Jurkat, Clone E6-1 (cell line): Measurements from ENCODE around the gene COX20.

GRCh38 chr1:244074451-244075230 is 23.6 kb downstream of the ZBTB18 start:
- RRBS, result no CpG with 5 or more reads among the region's 21 CpGs

GRCh38 chr1:244089694-244090199 is 38.7 kb downstream of the ZBTB18 start:
- RRBS, result no CpG with 5 or more reads among the region's 12 CpGs

DNA sequence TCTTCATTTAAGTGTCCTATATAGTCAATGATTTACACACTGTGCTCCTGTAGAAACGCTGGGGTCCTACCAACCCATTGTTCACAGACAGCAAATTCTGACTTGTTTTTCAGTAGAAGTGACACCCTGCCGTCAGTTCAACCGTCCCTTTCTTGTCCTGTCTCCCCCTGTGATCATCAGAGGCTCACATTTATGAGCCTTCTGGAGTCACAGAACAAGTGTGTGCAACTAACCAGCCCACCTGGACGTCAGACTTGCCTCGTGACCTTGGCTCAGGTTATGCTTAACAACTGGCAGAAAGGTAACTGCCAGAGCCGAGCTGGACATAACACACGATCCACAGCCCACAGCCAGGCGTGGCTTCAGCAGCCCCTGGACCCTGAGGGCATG is 103.7 kb downstream of the ZBTB18 start:
- RRBS, result no CpG with 5 or more reads among the region's 8 CpGs

- RRBS, result no CpG with 5 or more reads among the region's 15 CpGs
Measured at GRCh38 chr1:244273587-244274373, 78.7 kb upstream of the C1orf100 start.

- RRBS, result no CpG with 5 or more reads among the region's 19 CpGs
Measured at GRCh38 chr1:244341246-244342256, 10.9 kb upstream of the C1orf100 start.

DNA sequence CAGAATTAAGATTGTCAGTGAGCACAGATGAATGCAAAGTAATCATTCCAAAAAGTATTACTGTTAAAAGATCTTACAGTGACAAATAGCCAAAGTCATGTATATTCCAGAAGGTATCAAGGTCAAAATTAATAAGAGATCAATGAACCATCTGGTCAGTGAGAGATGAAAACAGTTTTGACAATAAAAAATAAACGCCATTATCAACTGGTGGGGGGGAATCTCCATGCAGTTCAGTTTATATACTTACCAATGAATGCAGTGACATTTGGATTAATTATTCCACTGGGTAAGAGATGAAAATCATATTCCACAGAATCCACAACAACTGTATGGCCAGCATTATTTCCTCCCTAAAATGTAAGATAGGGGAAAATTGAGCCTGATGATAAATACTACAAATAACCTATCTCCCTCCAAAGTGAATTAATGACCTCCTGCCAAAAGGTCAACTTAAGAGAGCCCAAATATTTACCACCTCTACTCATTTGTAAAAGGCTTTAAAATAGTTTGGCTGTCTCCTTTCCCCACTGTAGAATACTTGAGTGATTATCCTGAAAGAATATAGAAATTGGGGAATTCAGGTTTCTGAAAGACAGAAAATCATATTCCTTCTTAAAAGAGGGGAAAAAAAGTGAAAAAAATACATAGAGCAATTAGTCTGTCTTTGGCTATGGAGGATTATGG is 14.2 kb downstream of the ADSS2 start:
- RRBS, result no CpG with 5 or more reads among the region's 1 CpG

- RRBS, result no CpG with 5 or more reads among the region's 22 CpGs
Measured at GRCh38 chr1:244815550-244816342, 19.7 kb upstream of the COX20 start.

DNA sequence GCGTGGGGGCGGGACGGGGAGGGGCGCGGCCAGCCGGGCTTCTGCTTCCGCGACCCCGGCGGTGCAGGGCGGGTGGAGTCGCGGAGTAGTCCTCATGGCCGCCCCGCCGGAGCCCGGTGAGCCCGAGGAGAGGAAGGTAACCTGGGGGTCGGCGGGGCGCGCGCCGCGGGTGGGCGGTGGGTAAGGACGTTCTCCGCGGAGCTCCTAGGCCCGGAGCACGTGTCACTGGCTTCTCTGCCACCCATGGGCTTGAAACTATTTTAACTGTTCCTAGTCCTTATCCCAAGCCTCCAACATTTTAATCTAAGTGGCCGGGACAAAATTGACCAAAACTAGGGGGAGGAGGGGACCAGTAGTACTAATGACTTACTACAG is at the start of gene COX20:
Gene COX20, plus strand, starts transcription at position 38 of the 375 bp plus-strand sequence.
- RRBS, result under 1% methylated on average over 19 of the region's 32 CpGs

DNA sequence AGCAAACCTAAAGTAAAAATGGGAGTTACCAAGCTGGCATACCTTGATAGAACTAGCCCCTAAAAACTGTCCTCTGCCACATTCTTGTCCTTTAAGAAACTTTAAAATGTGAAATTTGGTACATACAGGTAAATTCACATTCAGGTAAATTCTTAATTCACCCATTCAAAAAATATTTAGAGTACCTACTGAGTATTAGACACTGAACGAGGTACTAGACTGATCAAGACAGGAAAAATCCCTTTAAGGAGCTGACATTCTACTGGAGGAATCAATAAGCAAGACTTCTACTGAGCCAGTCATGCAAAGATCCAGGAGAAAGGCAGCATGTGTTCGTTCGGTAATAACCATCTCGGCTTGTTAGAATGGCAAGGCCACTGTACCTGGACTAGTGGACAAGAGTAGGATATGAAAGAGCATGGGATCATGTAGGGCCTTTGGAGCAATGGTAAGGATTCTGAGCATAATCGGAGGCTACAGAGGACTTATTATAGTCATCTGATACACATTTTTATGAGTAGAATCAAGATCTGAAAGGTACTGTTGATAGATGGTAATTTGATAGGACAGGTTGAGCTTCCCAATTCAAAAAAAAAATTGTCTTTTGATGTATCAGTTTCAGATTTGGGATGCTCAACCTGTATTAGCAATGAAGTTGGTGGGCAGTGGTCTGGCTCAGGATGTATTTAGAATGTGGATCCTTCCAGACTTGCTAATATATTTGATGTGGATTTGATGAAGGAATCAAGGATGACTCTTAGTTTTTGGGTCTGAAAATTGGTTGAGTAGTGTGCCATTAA is 2.2 kb downstream of the COX20 start:
- RRBS, result no CpG with 5 or more reads among the region's 5 CpGs

DNA sequence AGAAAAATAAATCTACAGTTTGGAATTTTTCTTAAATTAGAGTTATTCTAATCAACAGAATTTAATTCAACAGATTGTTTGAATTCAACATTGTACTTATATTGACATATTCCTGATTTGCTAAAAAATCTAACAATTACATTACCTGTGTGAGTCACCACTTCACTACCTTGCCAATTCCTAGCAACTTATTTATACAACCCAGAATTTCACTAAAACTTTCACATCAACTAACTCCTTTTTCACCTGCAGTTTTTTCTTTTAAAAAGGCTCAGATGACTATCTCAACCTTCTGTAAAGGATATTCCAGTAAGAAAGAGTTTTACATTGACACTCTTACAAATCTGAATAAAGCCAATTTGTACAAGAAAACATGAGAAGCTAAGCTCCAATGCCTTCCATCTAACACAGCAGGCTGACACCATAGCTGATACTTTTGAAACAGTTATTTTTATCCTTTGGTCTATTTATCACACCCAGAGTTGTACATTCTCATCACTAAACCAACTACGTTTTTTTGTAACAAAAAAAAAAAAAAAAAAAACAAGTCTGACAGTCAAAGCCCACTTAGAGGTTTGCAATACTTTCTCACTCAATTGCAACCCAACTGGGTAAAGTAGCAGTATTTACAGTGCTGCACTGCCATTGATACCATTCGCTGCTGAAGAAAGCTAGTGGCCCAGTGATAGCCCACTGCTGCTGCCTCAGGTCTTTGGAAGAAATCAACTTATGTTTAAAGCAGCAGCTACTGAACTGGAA is 2.9 kb downstream of the HNRNPU start:
- RRBS, result no CpG with 5 or more reads among the region's 2 CpGs

GRCh38 chr1:244862399-244862756 is 2.0 kb downstream of the HNRNPU start:
- RRBS, result no CpG with 5 or more reads among the region's 10 CpGs

- RRBS, result no CpG with 5 or more reads among the region's 6 CpGs
Measured at GRCh38 chr1:245060414-245061279, 91.2 kb downstream of the EFCAB2 start.

GRCh38 chr1:245258157-245258740 is 103.5 kb downstream of the KIF26B start:
- RRBS, result no CpG with 5 or more reads among the region's 10 CpGs

- RRBS, result no CpG with 5 or more reads among the region's 6 CpGs
Measured at GRCh38 chr1:245807783-245808380, 653.1 kb downstream of the KIF26B start.

DNA sequence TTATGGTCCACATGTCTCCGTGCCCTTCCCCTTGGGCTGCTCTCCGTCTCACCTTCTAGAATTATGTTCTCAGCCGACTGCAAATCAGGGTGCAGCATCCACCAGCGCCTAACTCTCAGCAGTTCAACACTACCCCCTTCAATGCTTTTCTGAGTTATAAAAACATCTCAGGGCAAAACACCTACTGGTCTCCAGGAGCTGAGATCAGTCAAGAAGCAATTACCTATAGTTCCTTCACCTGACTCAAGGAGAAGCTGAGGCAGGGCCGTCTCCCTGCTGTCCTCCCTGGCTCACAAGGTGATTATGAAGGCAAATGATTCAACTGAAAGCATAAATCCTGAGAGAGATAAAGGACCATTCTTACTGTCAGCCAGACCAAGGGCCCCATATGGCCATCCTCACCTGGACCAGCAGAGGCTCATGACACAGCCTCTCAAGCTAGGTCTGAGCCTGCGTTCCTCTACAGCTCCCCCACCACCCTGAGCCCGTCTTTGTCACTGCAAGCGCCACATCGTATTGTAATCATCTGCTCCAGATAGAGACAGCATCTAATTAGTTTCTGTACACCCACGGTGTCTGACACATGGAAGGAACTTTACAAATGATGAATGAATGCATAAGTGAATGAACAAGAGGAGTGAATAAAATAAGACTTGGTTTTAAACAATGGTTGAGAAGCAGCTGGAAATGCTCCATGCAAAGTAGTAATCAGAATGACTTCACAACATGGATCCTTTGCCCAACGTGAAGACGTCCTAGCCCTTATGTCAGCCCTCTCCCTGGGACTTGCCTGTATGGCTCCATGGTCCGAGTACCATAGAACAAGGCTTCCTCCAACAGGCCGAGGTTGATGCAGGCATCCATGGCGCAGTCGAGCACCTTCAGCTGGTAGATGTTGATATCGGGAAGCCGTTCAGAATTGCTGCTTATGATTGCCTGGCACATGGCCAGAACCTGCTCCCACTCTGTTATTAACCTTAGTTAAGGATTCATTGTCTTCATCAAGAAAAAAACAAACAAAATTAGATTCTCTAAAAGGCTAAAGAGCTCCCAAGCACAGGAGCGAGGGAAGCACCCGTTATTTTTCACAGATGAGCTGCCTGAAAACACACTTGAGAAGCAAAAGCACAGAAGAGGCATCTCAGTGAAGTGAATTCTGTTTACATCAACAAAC is 649.0 kb downstream of the SMYD3 start:
- RRBS, result no CpG with 5 or more reads among the region's 20 CpGs

DNA sequence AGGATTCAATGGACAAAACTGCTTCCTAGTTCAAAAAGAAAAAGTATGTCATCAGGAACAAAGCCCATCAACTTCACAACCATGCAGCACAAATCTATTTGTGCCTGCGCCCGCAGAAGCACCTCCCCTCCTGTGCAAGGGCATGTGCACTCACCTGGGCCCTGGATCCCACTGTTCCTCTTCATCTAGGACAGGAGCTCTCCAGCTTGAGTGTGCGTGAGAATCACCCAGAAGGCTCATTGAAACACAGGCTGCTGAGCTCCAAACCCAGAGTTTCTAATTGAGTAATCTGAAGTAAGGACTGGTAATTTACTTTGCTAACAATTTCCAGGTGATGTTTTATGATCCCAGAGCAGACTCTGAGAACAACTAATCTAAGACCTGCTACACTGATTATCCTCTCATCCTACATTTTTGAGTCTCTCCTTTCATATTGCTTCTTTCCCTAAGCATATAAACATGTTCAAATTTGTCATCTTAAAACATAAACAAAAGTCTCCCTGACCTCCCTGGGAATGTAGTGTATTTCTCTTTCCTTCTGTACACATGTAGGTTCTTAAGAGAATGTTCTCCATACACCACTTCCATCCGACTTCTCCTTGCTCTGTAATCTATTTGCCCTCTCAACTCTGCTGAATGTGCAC is 522.6 kb downstream of the SMYD3 start:
- RRBS, result no CpG with 5 or more reads among the region's 4 CpGs

DNA sequence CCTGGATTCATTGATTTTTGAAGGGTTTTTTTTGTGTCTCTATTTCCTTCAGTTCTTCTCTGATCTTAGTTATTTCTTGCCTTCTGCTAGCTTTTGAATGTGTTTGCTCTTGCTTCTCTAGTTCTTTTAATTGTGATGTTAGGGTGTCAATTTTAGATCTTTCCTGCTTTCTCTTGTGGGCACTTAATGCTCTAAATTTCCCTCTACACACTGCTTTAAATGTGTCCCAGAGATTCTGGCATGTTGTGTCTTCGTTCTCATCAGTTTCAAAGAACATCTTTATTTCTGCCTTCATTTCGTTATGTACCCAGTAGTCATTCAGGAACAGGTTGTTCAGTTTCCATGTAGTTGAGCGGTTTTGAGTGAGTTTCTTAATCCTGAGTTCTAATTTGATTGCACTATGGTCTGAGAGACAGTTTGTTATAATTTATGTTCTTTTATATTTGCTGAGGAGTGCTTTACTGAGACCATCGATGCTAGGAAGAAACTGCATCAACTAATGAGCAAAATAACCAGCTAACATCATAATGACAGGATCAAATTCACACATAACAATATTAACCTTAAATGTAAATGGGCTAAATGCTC is 264.9 kb downstream of the SMYD3 start:
- RRBS, result no CpG with 5 or more reads among the region's 4 CpGs

- RRBS, result no CpG with 5 or more reads among the region's 20 CpGs
Measured at GRCh38 chr1:246581968-246583041, 16.0 kb downstream of the CNST start.

- RRBS, result no CpG with 5 or more reads among the region's 12 CpGs
Measured at GRCh38 chr1:246598993-246600186, 33.1 kb downstream of the CNST start.

GRCh38 chr1:246681823-246682275 is 42.4 kb upstream of the SCCPDH start:
- RRBS, result no CpG with 5 or more reads among the region's 5 CpGs